Psoas muscle (tissue), 2 donors: ENCODE measurements around a stretch of chr12.

DNA sequence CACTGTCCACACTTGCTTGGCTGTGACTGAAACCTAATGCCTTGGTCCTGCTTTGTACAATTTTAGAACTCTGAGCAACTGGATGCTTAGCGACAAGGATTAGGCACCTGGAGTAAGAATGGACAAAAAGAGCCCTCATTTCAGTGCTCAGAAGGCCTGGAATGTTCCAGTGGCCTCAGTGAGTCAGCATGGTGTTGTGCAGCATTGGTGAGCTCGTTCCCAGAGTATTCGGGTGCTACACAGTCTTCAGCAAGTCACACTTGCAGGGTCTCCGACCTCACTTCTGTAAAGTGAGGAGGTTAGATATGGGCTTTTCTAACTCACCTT is 107.9 kb upstream of the MDM1 start:
- PRO-cap, 2 experiments: peak in 1 of 2 experiments; most common plus-strand start position 227 of the sequence (in 1)

DNA sequence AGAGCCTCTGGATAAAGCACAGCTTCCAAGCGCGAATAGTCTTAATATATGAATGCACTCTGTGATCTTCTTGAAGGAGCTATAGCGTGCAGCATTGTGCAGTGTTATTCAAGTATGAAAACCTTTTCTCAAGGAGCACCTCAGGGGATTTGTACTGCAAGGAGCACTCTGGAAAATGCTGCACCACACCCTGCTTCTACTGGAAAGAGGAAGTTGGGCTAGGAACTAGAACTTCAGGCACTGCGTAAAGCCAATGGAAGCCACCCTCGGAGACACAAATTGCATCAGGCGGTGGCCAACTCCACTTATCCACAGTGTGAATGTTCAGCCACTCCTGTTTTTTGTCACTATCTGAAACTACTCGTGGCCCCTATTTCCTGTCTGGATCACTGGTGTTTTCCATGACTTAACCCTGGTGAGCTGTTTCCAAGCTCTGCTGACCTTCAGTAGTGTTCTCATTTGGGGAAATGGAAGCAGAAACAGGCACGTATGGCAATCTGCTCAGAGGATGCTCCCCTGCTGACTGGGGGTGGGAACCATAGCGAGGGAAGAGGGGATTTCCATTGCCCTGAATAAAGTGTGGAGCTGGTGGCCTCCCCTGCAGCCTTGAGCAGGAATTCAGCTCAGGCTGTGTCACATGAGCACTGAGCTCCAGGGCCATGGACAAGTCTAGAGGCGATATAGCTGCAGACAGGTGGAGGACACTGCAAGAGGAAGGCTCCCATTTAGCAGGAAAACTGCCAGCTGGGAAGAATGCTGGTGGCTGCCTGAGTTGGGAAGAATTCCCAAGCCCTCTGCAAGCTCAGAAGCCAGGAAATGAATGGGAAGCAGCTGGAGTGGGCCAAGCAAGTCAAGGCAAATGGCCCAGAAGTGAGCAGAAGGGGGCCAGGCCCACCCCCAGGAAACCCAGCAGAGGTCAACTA is 50.6 kb upstream of the RAP1B start:
- PRO-cap, 2 experiments: no peak in any of the 2 experiments

DNA sequence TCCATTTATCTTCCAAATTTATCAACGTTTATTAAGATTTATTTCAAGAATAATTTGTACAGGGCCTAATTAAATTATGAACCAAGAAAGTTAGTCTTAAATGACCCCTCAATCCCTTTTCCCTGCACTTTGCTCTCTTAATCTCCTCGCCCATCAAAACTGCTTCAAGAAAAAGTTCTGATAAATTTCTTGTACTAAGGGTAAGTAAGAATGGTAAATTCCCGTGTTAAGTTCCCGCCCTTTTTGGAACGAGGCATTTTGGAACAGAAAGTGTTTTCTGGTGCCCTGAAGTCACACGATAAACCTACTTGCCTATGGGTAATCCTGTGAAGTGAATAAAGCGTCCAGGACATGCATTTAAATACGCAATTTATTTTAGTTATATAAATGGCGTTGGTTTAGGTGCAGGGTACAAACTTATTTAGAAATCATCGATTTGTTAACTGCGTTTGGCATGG is 820 bp upstream of the RAP1B start:
- PRO-cap, 2 experiments: no peak in any of the 2 experiments

- PRO-cap, 2 experiments: no peak in any of the 2 experiments
These were observed 15.1 kb downstream of the RAP1B start for GRCh38 chr12:68625845-68626111.

GRCh38 chr12:68628788-68629373 is 18.2 kb downstream of the RAP1B start:
- PRO-cap, 2 experiments: no peak in any of the 2 experiments

DNA sequence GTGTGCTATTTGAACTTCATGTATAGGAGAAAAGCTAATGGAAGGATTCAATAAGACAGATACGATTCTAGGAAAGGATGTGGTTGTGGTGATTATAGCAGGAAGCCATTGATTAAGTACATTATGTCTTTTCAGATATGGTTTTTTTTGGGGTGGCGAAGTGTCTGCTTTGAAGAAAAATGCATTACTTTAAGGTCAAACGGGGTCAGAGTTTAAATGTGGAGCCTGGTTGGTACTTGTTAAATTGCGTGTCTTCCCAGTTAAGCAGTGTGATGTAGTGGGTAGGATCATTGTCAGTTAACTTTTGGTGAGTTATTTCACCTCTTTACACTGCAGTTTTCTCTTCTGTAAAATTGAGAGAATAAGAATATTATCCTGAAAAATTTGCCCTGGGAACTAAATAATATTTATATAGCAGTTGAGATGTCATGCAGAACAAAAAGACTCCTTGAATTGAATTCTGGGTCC is 12.9 kb upstream of the NUP107 start:
- PRO-cap, 2 experiments: no peak in any of the 2 experiments

- PRO-cap, 2 experiments: no peak in any of the 2 experiments
These were observed 6.7 kb downstream of the MDM2 start for GRCh38 chr12:68814259-68815436.

DNA sequence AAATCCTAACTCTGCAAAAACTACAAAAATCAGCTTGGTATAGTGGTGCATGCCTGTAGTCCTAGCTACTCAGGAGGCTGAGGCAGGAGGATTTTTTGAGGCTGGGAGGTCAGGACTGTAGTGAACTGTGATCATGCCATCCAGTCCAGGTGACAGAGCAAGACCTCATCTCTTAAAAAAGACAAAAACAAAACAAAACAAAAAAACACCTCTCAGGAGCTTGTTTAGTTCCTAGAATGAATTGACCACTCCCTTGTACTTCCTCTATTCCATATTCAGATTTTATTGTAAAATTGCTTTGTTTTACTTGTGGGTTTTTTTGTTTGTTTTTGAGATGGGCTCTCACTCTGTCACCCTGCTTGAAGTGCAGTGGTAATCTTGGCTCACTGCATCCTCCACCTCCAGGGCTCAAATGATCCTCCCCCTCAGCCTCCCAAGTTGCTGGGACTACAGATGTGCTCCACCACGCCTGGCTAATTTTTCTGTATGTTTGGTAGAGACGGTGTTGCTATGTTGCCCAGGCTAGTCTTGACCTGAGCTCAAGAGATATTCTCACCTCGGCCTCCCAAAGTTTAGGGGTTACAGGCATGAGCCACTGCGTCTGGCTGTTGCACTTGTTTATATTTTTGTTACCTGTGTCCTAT is 13.7 kb downstream of the MDM2 start:
- PRO-cap, 2 experiments: peak in 1 of 2 experiments; most common plus-strand start position 571 of the sequence (in 1)

DNA sequence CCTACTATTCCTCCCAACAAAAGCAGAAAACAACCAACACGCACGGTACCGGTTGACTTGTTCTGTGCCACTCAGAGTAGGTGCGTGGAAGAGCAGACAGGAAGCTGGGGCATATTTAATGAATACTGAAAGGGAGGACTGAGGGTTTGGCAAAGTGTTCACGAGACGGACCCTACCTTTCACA is 577 bp downstream of the CPM start:
- PRO-cap, 2 experiments: no peak in any of the 2 experiments

DNA sequence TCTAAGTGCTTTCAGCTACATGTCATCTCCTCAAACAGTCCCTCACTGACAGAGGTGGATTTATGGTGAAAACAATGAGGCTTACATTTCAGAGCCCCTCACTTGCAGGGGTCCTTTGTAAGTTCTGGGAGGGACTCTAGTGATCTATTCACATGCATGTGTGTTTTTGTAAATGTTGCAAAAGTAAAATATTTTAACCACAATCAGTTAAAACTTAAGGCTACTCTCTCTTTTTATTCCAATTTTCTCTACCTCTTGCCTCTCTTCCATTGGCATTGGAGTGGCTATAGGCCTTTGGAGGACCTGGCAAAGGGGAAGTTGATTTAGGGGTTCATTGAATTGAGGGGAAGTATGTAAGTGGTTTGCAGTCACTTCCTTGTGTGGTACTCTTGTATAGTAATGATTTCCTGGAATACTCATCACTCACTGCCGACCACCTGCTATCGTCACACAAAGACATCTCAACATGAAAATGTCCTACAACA is 45.6 kb upstream of the CPM start:
- PRO-cap, 2 experiments: no peak in any of the 2 experiments

GRCh38 chr12:69052982-69053632 is 120.1 kb upstream of the CPM start:
- PRO-cap, 2 experiments: no peak in any of the 2 experiments

- PRO-cap, 2 experiments: no peak in any of the 2 experiments
These were observed 133.5 kb upstream of the CPM start for GRCh38 chr12:69066425-69066876.

- PRO-cap, 2 experiments: no peak in any of the 2 experiments
These were observed 27.1 kb downstream of the CPSF6 start for GRCh38 chr12:69266441-69266935.

- PRO-cap, 2 experiments: no peak in any of the 2 experiments
These were observed 41.4 kb upstream of the CCT2 start for GRCh38 chr12:69544010-69544183.

- PRO-cap, 2 experiments: no peak in any of the 2 experiments
These were observed 163.5 kb downstream of the MYRFL start for GRCh38 chr12:69988628-69988923.

DNA sequence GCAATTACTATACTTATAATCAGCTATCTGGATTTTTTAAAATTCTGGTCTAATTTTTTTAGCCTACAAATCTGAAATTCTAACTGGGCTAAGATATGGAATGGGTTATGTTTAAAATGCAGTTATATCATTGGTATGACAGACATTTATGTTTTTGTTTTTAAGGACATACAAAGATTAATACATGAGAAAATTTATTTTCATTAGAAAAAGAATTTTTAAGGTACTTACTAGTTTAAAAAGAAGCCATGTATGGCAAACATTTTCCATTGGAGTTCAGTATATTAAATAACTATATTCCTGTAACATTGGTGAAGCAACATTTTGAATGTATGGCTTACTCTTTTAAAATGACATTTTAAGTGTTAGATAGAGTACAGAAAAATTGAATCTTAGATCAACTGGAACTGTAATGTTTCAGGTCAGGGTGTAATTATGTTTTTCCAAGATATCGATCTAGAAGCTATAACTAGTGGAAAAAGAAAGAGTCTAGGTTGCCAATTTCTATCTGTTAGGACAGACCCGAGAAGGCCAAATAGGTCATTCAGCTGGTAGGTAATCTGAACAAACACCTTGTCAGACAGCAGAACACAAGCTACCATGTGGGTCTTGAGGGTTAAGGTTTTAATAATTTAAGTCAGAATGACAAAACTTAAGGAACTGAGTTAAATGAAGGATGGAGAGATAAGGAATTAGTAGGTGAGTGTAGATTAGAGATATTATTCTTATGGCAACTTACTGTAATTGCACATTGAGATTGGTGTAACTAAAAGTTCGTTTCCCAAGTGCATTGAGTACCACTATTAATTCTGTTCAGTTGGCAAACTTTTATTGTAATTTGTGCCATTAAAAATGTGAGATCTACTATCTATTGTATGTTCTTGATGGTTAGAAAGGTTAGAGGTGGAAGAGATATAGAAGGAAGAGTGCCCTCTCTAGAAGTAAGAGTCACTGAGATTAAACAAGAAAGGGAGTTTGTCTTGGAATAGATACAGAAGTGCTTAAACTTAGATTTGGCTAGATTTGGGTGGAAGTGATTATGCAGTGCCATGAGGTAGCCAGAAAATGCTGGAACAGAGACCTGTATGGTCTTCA is 44.9 kb upstream of the KCNMB4 start:
- PRO-cap, 2 experiments: no peak in any of the 2 experiments

GRCh38 chr12:70357852-70358509 is 8.1 kb upstream of the KCNMB4 start:
- PRO-cap, 2 experiments: no peak in any of the 2 experiments

- PRO-cap, 2 experiments: no peak in any of the 2 experiments
These were observed 101.9 kb downstream of the KCNMB4 start for GRCh38 chr12:70467938-70468461.

GRCh38 chr12:70661711-70662258 is 24.6 kb upstream of the PTPRB start:
- PRO-cap, 2 experiments: no peak in any of the 2 experiments

- PRO-cap, 2 experiments: no peak in any of the 2 experiments
These were observed 54.1 kb upstream of the PTPRB start for GRCh38 chr12:70690861-70692143.